Mesenchymal stem cell of the bone marrow (primary cell): ENCODE measurements around a stretch of chr6.

GRCh38 chr6:3436599-3437129, 20.2 kb downstream of the SLC22A23 start:
- CAGE, long polyA plus RNA: no peak

GRCh38 chr6:3454651-3454957, 2.2 kb downstream of the SLC22A23 start:
- CAGE, long polyA plus RNA: no peak

DNA sequence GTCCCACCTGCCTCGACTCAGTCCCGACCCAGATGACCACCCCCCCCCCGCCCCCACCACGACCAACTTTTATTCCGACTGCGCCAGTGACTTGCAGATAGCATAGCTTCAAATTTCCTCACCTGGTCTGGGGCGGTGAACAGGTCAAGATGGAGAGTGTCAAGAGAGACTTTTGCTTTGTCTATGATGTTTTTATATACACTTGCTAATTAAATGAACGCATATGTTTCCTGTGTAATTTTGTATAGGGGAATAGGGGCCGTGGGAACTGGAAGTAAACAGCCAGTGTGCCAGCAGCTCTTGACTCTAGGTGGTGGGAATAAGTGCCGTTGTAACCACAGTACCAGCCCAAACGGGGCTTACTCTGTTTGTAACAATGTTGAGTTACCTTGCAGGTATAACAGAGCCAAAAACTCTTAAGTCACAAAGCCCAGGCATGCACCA, 1.3 kb upstream of the PXDC1 start:
- CAGE, long polyA plus RNA: no peak

DNA sequence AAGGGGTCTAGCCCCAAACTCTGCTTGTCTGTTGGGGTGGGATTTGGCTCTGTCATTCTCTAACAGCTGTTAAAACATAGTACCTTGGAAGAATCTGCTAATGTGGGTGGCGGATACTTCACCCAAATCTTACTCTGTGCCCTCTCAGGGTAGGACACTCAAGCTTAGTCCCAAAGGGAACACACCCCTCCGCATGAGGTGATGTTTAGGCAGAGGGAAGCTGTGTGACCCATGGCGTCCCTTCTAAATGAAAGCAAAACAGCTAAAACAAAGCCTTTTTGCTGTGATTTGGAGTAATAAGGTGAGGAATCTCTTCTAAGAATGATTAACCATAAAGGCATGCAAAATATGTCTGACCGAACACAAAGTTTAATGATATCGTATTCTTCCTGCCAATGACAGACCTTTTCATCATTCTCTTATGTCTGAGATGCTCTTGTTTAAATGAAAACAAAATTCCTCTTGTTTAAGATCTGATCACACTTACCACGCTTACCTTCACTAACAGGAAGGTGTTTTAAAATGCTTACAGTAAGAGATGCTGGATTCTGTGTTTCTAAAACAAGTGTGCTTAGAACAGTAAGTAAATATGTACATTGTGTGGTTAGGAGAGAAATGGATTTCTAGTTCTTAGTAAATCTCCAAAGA, 46.1 kb upstream of the PXDC1 start:
- CAGE, long polyA plus RNA: no peak

DNA sequence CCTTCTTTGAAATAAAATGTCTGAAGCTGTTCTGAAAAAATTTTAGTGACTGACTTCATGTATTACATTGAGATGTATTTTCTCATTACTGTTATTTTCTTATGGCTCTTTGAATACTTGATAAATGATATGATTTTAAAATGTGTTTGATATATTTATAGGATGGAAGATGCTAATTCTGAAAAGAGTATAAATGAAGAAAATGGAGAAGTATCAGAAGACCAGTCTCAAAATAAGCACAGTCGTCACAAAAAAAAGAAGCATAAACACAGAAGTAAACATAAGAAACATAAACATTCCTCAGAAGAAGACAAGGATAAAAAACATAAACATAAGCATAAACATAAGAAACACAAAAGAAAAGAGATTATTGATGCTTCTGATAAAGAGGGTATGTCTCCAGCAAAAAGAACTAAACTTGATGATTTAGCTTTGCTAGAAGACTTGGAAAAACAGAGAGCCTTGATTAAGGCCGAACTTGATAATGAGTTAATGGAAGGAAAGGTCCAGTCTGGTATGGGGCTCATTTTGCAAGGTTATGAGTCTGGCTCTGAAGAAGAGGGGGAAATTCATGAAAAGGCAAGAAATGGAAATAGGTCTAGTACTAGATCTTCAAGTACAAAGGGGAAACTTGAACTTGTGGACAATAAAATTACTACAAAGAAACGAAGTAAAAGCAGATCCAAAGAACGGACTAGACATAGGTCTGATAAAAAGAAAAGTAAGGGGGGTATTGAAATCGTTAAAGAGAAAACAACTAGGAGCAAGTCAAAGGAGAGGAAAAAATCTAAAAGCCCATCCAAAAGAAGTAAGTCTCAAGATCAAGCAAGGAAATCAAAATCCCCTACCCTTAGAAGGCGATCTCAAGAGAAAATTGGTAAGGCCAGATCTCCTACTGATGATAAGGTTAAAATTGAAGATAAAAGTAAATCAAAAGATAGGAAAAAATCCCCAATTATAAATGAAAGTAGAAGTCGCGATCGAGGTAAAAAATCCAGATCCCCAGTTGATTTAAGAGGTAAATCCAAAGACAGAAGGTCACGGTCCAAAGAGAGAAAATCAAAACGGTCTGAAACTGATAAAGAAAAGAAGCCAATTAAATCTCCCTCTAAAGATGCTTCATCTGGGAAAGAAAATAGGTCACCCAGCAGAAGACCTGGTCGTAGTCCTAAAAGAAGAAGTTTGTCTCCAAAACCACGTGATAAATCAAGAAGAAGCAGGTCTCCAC, 10.7 kb downstream of the PRPF4B start:
- CAGE, long polyA plus RNA: no peak

DNA sequence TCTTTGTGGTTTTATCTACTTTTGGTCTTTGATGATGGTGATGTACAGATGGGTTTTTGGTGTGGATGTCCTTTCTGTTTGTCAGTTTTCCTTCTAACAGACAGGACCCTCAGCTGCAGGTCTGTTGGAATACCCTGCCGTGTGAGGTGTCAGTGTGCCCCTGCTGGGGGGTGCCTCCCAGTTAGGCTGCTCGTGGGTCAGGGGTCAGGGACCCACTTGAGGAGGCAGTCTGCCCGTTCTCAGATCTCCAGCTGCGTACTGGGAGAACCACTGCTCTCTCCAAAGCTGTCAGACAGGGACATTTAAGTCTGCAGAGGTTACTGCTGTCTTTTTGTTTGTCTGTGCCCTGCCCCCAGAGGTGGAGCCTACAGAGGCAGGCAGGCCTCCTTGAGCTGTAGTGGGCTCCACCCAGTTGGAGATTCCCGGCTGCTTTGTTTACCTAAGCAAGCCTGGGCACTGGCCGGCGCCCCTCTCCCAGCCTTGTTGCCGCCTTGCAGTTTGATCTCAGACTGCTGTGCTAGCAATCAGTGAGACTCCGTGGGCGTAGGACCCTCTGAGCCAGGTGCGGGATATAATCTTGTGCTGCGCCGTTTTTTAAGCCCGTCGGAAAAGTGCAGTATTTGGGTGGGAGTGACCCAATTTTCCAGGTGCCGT, 198.6 kb upstream of the ECI2 start:
- CAGE, long polyA plus RNA: no peak

GRCh38 chr6:4345173-4345891, 210.0 kb upstream of the ECI2 start:
- CAGE, long polyA plus RNA: no peak

GRCh38 chr6:4381333-4381846, 246.0 kb upstream of the ECI2 start:
- CAGE, long polyA plus RNA: no peak

DNA sequence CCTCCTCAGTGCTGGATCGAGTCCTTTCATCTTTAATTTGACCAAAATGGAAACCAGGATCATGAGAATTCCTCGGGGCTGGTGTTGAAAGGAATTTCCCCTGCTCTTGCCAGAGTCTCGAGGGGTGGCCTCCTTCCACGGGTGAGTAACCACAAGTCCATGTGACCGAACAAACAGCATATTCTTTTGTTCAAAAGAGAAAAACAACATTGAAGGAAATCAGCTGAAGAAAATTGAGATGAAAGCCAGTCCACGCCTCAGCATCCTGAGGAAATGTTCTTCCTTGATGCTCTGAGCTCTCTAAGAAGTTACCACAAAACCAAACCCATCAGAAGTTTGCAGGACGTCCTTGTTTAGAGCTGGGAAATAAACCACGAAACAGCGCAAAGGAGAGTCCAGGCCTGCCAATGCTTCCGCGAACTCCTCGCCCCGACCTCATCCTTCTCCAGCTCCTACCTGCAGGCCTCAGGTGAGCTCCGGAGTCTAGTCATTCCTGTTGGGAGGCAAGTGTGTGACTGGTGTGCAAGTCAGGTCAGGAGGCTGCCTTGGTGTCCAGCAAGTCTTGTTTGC, 165.8 kb upstream of the CDYL start:
- CAGE, long polyA plus RNA: no peak

DNA sequence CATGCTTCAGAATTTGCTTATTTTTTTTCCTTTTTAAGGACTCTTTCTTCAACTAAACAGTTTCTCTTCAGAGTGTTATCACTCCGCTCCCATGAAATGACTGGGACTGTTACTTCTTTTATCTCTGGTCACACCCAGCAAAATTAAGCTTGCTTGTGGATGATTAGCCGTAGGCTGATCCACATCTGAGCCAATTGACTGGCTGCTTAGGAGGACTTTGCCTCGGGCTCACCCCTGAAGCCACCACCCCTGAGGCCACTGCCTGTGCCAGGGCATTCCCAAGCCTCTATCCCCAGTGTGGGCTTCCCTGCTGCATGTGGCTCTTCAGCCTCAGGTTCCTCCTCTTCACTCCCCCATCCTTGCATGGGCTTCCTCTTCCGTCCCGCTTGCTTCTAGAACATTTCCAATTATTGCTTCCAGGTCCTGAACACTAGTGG, 48.1 kb upstream of the CDYL start:
- CAGE, long polyA plus RNA: no peak

- CAGE, long polyA plus RNA: no peak
These were observed 5.7 kb downstream of the CDYL start for GRCh38 chr6:4781992-4782298.

GRCh38 chr6:4793570-4794938, 17.9 kb downstream of the CDYL start:
- CAGE, long polyA plus RNA: no peak

- CAGE, long polyA plus RNA: no peak
These were observed 72.4 kb downstream of the RPP40 start for GRCh38 chr6:4931433-4931912.

DNA sequence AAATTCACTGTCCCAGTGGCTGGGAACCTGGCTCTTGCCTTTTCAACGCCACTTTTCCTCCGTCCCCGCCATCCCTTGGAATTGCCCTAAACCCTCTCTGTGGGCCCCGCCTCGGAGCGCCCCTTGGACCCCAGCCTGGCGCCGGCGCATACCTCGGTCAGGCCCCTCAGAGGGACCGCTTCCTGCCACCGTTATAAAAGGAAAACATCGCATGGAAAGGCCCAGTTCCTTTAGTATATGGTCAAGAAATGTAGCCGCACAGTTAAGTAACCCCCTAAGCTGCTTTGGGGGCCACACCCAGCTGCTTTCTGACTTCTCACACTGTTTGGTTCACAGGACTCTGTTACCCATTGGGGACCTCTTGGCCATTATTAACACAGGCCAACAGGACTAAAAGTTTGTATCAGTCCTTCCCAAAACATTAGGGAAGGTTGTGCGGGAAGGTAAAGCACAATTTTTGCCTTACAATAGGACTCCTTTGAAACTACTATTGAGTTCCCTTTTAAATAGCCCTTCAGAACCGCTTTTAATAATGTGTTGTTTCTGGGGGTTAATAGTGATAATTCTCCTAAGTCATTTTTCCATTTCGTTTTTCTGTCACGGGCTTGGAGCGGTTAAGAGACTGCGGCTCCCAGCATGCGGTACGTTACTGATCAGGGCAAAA, 506 bp upstream of the RPP40 start:
- CAGE, long polyA plus RNA: no peak

DNA sequence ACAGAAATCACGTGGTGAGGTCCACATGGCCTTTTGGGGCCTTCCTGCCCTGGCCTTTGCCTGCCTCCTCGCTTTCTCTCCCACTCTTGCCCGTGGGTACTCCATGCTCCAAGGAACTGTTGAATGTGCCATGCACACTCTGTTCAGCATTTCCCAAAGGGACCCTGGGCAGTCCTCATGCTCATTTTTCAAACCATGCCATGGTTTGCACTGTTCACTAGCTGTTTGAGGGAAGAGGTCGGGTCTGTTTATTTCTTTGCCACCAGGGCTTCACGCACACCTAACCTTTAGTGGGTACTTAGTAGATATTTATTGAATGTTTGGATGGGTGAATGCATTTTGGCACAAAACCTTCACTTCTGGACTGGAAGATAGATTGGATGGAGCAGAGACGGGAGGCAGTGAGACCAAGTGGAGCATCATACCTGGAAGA, 191.0 kb downstream of the FARS2 start:
- CAGE, long polyA plus RNA: no peak

DNA sequence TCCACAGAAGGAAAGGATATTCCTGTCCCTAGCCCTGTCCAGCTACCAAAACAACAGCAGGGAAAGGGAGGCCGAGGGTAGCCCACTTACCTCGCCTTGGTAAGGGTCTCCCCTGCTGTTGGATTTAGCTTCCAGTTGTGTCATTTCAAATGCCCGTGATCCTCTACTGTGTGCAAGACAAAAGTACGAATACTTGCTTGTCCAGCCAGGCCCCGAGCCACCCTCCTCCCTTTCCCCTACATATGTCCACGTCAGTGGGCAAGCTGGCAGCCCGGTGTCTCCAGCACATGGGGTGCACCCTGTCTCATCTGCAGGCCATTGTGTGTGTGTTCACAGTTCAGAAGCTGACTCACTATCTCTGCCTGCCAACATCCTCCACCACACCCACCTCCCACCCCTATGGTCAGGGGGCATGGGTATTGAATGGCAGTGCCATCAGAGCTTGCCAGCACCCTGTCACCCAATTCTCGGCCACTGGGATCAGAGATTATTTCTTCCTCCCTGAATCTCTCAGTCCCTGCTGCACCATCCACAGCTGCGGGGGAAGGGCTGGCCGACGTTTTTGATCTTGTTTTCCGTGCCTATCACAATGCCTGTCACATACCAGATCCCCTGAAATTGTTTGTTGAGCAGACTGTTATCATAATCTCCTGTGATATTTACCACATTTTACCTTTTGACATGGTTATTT, 195.7 kb downstream of the FARS2 start:
- CAGE, long polyA plus RNA: no peak

DNA sequence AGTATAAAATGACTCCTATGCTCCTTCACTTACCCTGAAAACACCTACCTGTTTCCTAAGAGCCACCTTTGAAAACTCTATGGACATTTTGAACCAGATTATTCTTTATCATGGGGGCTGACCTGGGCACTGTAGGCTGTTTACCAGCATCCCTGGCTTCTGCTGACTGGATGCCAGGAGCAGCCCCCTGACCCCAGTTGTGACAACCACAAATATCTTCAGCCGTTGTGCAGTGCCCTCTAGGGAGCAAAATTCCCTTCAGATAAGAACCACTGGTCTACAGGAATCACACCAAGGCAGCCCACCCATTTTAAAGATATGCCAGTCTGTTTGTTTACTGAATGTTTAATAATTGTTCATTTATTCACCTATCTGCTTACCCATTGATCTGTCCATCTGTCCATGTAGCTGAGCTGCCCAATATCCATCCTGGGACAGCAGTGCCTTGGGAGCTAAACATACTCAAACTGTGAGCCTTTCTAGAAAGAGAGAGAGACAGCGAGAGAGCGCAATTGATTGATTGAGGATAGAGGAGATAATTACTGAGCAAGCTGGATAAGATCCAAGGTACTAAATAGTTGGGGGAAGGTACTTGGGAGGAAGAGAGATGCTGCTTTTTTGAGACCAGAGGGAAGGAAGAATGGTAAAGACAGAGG, 276.8 kb downstream of the NRN1 start:
- CAGE, long polyA plus RNA: no peak

DNA sequence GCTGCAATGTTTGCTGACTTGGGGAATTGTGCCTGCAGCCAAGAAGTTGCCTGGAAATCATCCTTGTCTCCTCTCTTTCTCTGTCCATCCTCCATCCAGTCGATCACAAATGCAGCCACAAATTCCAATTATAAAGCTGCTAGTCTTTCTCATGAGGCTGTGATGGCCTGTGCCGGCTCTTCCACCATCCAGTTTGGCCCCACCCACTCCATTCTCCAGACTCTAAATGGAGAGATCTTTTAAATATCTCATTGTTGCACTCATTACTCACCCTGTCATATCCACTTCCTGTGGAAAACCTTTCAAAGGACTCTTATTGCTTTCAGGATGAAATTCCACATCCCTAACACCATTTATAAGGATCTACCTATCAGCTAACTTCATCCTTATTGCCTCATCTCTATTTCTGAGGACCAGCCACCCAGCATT, 70.6 kb downstream of the NRN1 start:
- CAGE, long polyA plus RNA: no peak

DNA sequence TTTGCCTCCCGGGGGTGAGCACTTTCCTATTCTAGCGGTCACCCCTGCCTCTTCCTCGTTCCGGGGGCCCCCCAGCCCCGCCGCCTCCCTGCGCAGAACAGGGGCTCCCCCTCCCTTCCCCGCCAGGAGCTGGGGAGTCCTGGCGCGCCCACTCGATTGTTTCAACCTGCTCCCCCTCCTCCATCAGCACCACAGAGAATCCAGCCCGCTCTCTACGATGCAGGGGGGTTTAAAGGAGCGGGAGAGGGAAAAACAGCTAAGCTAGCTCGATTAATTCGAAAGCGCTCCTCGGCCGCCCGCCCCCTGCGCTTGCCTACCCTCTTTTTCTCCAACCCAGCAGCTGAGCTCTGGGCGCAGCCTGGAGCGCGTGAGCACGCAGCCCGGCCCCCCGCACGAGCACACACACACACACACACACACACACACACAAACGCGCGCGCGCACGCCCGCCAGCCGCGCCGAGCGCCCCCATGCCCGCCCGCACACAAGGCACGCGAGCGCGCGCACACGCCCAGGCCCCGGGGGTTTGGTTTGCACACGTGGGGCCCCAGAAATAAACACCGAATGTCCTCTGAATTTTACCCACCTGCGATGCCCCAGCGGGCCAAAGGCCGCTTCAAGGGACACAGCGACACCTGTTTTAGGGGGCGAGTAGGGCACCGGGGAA, 578 bp upstream of the NRN1 start:
- CAGE, long polyA plus RNA: no peak

DNA sequence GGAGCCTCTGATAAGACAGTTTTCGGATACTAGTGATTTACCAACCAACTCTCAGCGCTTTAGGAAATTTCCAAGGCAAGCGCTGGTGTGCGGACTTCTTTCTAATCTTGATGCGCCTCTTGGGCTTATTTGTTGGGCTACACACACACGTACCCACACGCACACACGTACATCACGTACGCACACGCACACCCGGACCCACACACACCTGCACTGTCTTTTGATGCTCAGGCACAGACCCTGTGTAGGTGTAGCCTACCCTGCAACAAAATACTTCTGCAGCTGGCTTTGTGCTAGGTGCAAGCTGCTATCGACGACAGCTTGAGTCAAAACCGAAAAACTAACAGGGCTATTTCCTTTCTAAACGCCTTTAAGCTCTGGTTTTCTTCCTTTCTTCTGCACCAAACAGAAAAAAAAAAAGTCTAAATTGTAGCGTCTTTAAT, 1.1 kb upstream of the NRN1 start:
- CAGE, long polyA plus RNA: no peak